Ascending aorta (tissue), 1 donor: ENCODE results near the gene OLA1.

GRCh38 chr2:173238550-173238876 is 116.2 kb upstream of the CDCA7 start:
- PRO-cap: no peak

DNA sequence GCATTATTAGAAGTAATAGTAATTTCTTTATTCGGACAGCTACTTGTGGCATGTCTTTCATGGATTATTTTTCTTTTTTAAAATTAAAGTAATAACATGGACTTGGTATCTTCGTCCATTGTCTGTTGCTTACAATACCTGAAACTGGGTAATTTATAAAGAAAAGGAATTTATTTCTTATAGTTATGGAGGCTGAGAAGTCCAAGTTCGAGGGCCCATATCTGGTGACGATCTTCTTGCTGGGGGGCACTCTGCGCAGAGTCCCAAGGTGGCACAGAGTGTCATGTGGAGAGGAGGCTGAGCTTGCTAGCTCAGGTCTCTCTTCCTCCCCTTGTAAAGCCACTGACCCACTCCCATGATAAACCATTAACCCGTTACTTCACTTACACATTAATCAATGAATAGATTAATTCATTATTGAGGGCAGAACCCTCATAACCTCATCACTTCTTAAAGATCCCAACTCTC is 24.6 kb downstream of the CDCA7 start:
- PRO-cap: no peak

- PRO-cap: no peak
These were observed 169.5 kb downstream of the CDCA7 start for GRCh38 chr2:173524056-173524646.

DNA sequence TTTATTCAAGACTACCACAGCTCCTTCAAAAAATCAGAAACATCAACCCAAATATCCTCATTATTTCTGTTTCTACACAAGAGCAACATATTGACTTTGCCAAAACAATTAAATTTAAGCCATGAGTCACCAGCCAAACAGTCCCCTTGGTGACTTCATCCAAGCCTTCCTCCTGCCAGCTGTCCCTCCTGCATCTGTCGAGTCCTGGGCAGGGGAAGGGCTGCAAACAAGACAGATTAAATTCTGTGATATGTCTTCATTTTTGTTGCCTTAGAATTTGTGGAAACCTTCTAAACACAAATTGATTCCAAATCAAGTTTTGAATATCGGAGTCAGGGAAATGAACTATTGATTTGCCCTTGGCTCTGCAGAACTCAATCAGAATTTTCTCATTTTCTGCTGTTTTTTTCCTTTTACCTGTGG is 110.3 kb downstream of the SP3 start:
- PRO-cap: unidirectional peak, plus-strand start at position 197 of the sequence

GRCh38 chr2:173921491-173922376 is 43.4 kb downstream of the SP3 start:
- PRO-cap: no peak

- PRO-cap: no peak
These were observed 19.6 kb downstream of the SP3 start for GRCh38 chr2:173945478-173945969.

DNA sequence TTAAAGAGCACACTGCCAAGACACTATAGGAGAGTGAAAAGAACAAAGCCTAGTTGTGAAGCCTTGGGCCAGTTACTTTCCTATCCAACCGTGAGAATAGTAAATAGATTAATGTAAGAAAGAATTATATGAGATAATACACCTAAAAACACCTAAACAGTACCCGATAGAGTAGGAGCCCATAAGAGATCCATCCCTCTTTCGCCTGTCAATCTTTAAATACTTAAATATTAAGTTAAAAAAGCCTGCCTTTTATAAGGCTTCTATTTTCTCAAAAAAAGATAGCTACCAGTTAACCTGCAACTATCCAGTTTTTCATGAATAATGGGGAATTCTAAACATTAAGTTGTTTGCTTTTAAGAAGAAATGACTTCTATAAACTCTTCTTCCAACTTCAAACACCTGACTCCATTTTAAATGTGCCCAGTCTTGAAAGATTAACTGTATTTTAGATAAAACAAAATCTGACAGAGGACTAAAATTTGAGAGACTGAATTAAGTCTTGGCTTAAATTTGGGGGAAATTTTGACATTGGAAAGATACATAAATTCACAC is 15.7 kb downstream of the SP3 start:
- PRO-cap: no peak

GRCh38 chr2:173991285-173991879 is 26.2 kb upstream of the SP3 start:
- PRO-cap: no peak

DNA sequence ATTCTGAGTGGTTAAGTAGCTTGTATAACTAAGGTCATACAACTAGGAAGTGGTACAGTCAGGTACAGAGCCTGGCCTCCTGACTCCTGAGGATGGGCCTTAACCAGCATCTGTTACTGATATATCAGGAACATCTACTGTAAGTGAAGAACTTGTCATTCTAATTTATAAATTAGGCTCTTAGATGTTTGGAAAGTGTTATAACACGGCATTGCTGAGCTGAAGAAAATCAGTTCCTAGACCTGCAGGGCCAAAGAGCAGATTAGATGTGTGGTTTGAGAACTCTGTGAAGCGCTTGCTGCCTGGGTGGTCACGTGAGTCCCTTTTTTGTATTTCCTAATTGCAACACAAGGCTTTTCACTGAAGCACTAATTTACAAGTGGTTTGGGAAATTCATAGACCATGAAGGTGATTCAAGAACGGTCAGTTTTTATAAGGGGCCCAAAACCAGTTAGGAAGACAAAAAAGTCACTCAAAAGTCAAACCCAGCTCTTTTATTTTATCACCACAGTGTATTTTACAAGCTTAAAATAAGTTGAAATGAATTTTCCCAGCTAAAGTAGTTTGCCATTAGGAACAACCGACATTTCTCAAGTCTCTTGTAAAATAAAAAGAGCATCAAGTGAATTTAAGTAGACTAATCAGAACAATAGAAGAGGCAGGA is 106.9 kb upstream of the SP3 start:
- PRO-cap: no peak

DNA sequence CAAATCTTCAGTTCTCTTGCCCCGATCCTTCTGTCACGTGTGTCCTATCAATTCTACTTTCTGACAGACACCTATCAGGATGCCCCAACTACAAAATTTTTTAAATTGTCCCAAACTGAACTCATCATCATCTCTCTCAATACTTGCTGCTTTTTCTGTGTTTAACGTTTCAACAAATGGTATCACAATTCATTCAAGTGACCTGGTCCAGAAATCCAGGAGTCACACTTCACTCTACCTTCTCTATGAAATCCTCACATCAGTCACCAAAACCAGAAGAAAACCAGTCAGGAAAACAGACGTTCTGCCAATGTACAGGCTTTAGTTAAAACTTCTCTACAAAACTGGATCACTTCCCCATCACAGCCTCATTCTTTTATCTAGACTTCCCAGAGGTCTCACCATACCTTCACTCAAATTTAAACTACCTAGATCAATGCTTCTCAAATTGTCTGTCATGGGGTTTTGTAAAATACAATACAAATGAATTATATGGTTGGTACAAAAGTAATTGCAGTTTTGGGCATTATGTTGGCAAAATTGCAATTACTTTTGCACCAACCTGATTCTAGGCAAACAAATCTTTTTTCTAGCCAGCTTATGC is 26.7 kb downstream of the OLA1 start:
- PRO-cap: no peak

DNA sequence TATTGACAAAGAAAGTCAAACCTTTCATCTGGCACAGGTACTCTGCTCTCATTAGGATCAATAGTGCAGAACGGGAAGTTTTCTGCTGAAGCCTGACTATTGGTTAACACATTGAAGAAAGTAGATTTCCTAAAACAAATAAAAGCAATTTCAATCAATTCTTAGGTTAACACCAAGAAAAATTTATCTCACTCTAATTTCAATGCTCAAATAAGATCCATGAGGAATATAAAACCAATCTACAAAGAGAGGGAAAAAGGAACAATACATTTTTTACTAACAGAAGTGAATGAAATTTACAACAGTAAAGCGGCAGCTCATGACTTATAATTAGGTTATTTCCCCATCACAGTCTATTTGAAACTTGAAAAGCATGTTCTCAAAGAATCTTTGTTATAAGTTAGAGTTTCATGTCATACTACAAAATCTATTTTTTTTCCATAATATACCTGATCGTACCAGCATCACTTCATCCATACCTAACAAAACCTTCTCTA is 19.0 kb downstream of the OLA1 start:
- PRO-cap: no peak

DNA sequence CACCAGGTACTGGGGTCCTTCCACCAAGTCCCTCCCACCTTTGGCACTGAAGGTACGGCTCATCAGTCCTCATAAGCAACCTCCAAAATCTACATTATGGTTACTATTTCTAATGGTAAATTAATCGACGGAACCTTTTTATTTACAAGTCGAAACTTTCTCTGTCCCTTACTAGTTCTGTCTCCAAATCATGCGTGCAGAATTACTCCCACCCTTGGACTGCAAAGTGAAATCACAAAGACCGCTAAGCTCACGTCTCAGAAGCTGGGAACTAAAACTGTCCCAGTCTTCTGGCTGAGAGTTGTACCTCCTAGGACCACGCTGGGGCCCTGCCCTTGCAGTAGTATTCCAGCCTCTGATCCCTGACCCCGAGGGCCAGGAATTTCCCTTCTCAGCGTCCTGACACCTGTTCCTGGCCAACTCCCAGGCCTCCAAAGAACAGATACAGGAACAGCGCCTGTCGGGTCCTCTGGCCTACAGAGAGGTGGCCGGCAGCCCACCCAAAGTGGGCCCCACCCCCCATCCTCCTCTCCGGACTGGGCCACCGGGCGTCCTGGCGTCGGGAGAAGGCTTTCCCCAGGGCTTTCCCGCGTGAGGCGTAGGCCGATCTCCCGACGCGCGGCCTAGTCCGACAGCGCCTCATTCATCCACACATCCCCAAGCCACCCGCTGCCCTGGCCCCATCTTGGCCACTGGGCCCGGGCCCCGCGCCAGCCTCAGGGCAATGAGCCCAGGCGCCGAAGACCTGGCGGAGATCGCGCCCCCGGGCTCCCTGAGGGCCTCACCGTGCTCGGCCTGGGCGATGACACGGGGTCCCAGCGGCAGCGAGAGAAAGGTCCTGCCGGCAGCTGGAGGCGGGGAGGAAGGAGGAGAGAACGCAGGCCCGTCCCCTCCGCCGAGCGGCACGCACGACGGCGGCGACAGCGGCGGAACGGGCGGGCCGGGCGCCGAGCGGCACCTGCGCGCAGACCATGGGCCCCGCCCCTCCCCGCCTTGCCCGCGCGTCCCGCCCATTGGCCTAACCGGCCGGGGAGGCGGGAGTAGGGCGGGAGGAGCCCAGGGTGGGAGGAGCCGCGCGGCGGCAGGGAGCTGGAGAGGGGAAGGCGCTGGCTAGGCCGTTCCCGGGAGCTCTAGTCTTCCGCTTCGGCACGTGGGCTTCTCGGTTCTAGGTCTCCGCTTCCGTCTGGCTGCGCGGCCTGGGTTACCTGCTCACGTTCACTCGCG is at the start of gene OLA1:
OLA1 (minus strand) TSS at position 866 of the 1,224 bp plus-strand sequence.
- PRO-cap: bidirectional peak, plus-strand start at position 1,069 of the sequence, minus-strand start at position 906 of the sequence

- PRO-cap: no peak
These were observed 502 bp upstream of the OLA1 start for GRCh38 chr2:174248891-174249177.

DNA sequence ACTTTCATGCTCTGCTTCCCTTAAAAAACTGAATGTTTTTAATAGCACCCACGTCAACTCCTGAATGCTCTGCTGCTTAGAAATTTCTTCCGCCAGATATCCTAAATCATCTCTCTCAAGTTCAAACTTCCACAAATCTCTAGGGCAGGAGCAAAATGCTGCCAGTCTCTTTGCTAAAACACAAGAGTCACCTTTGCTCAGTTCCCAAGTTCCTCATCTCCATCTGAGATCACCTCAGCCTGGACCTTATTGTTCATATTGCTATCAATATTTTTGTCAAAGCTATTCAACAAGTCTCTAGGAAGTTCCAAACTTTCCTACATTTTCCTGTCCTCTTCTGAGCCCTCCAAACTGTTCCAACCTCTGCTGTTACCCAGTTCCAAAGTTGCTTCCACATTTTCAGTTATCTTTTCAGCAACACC is 30.3 kb downstream of the SP9 start:
- PRO-cap: no peak

DNA sequence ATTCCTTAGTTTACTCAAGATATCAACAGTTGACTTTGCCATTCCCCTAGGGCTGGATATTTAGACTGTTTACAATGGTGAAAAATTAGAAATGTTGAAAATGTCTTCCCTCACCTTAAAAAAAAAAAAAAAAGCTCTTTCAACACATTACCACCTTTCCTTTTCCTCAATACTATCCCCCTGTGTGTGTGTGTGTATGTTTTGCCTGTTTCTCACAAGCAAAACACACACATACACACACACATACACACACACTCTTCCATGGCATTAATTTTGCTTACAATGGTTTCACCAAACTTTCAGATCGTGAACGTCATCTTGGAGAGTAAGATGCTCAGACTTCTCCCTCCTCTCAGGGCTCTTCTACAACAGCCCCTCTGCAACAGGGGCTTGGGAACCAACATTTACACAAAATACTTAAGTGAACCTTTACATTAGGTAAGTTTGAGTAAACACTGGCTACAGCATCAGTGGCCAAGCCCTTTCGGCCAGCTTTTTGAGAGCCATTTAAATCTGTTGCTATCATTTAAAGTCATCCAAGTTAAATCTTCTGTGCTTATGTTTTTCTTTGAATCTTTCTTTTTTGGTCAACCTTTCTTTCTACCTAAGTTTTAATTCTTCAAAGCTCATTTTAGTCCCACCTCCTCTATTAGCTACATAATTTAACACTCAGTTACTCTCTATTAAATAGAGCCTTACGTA is 21.7 kb downstream of the CIR1 start:
- PRO-cap: no peak

DNA sequence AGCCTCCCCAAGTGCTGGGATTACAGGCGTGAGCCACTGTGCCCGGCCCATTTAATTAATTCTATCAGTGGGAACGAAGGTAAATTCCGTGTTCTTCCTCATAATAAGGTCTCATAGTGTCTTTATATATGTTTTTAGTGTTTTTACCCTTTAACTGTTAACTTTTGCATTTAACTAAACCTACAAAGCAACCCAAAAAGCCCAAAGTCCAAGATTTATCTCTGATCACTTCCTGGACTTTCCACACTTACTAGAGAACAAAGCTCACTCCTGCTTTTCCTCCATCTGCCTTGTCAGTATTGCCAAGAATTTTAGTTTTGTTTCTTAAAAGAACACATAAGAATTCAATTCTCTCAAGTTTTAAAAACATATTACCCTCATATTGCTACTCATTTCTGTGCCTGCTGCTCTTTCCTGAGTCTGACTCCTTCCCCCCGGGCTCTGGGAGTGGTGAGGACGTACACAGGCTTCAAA is 24.8 kb upstream of the GPR155 start:
- PRO-cap: no peak

DNA sequence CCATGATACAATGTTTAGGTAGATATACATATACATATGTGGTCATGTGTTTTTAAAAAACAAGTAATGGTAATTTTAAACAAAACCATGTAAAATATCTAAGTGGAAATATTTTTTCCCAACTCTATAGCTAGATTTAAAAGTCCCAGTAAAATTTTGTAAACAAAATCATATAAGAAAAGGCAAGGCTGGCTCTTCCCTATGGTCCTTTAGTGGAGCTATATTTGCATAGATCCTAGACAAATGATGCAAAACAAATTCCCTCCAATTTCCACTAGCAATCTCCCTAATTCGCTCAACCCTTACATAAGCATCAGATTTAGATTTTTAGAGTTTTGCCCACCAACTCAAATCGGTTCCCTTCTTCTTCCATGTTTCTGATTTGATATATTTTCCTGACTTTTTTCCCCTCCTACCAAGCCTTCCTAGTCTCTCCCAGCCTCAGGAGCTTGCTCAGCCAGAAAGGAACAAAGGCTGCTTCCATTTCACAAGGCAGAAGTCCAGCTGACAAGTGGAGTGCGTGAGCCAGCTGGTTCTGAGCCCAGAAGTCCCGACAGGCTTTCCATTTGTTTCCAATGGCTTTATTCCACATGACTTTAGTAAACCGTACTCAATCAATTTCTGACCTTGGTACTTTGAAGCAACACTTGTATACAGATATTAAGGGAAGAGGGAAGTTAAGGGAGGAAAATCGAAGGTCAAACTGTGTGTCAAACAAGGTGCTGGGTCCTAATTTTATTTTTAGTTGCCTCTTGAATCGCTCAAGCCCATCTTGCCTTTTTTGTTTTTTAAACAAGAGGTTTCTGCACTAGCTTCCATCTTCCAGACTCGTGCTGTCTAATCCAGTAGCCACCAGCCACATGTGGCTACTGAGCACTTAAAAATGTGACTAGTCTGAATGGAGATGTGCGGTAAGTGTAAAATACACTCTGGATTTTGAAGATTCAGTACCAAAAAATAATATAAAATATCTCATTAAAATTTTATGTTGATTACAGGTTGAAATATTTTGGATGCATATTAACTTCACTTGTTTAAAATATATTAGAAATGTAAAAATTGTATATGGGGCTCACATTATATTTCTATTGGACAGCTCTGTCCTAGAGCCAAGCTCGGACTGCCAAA is 36.3 kb downstream of the WIPF1 start:
- PRO-cap: no peak

GRCh38 chr2:174567681-174568427 is 29.8 kb downstream of the WIPF1 start:
- PRO-cap: no peak

DNA sequence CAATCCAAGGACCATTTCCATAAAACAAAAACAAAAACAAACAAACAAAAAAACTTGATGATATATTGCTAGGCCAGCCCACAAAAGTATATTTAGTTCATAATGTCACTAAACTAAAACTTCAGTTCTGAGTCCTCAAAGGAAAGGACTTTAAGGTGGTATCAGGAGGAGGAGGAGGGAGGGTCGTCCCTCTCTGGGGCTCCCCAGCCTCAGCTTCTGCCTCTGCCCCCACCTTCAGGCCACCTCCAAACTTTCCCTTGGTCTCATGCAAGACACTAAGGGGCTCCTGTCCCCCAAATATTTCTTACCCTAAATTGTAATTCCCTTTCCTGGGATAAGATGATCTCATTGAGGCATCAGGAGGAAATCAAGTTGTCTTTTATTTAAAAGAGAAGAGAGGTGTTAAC is 13.7 kb upstream of the WIPF1 start:
- PRO-cap: no peak

DNA sequence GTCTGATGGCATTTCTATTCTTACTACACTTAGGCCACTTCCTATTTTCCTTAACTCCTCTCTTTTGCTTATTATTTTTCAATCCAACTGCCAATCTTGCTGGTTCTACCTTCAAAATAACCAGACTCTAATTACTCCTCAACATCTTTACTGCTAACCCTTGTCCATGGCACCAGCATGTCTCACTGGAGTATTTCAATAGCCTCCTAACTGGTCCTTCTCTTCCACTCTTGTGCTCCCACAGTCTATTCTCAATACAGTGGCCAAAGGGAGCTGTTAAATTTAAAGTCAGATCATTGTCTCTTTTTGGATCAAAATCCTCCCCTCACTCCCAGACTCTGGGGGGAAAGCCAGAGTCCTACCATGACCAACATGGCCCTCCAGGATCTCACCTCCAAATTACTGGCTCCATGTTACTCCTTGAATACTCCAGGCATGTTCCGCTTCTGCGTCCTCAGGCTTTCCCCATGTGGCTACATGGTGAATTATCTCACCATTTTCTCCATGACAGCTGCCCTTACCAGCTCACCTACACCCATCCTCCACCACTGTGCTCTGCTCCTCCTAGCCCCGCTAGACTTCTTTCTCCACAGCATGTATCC is 29.1 kb upstream of the WIPF1 start:
- PRO-cap: no peak